ENCODE data around the genes TIFAB, CXCL14, KLHL3 and MYOT.

DNA sequence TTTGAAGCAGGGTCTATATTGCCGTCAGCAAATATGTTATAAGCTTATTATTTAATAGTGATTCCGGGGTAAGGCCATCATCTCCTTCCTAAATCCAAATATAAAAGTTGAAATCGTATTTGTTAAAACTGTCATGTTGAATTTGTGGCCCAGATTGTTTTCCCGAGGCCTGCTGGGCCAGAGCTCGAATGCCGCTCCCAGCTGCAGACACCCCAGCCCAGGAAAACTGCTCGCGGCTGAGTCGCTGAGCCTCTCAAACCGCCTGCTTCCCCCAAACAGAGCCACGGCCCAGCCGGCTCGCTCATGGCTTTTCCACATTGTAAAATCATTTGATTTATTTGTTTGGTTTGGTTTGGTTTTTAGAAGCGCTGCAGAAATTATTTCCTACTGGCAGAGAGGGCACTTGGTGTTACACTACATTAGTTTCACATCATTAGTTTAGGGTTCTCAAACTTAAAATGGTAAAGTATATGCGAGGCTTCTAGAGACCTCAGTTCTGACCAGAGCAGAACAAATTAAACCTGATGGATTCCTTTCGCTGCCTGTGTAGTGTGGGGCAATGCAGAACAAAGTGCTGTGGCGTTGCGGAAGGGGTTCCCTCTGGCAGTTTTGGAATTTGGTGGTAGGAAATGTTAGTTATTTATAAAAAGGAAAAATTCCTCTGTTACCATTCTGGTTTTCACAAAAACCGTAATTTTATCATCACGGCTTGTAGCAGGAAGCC lies 156.5 kb upstream of the PITX1 start:
- RRBS: no CpG with 5 or more reads among the region's 20 CpGs
CAGE:
- cytosol, long polyA plus RNA: no peak
- long polyA plus RNA: no peak
- nucleus, long polyA plus RNA: no peak

DNA sequence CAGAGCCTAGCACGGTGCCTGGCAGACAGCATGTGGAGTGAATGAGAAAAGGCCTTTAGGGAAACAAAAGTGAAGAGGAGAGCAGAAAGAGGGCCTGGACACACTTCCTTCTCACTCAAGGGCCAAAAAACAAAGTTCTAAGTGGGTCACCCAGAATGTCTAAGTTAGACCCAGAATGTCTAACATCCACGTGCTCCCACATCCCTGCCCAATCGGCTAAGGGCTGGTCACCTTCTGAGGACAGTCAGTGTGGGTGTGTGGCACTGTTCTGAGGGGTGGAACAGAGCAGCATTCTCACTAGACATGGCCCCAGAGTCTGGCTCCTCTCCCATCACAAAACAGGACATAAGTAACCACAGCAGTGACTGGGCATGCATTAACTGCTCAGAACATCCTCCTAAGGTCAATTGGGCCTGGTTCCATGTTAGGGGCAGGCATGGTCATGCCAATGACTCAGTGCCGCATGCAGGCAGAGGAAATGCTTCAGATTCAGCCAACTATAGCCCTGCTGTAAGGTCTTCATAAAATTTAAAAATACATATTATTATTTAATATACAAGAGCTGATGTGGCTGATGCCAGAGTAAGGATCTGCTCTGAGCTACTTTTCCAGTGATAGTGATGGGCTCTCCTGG lies 13.0 kb downstream of the MACROH2A1 start:
- RRBS: no CpG with 5 or more reads among the region's 4 CpGs
CAGE:
- cytosol, long polyA plus RNA: no peak
- long polyA plus RNA: no peak
- nucleus, long polyA plus RNA: no peak

GRCh38 chr5:135386970-135387353 lies 12.1 kb downstream of the MACROH2A1 start:
- RRBS: no CpG with 5 or more reads among the region's 1 CpG
CAGE:
- cytosol, long polyA plus RNA: no peak
- long polyA plus RNA: no peak
- nucleus, long polyA plus RNA: no peak

DNA sequence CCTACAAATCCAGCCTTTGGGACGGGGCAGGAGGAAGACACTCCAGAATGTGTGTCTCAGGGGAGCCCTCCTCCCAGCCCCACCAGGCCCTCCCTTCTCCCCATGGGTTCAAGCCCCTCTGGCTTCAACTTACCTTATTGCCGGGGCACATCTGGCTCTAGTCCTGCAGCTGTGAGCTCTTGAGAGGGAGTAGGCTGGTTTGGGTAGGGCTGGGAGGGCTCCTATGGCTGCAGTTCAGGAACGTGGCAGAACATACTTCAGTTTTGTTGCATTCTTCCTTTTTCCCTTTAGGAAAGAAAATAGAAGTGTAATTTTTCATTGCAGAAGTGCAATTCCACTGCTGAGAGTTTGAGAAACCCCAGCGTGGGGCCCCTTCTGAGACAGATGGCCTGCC lies at the start of gene TIFAB:
TIFAB (minus strand) TSS at position 276 of the 394 bp plus-strand sequence.
- RRBS: no CpG with 5 or more reads among the region's 4 CpGs
CAGE:
- cytosol, long polyA plus RNA: no peak
- long polyA plus RNA: no peak
- nucleus, long polyA plus RNA: no peak

DNA sequence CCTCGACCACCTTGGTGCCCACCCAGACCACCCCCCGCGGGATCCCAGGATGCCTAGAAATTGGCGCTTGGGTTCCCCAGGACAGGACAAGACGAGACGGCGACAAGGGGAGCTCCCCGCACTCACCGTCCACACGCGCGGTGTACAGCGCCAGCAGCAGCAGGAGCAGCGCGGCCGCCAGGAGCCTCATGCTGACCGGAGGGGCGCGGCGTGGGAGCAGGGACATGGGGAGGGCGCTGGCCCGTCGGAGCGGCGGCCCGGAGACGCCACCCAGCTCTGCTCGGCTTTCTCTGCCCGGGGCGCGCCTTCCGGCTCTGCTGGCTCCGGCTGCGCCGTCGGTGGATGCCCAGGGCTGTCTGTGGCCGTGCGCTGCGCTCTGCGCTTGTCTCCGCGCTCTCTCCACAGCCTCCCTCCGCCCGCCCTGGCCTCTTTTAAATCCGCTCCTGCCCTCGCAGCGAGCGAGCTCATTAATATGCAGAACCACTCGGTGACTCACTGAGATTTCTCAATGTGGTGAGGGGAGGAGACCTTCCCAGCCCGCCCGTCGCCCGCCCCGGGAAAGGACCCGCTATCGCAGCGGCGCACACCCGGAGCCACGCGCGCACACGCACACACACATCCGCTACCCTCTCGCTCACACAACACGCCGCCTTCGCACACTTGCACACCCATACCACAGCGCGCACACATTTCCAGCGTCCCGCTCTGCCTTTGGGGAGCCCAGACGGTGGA lies at the start of gene CXCL14:
CXCL14 (minus strand) TSS at position 403 of the 732 bp plus-strand sequence.
- RRBS: 3% methylated on average over 13 of the region's 73 CpGs
CAGE:
- cytosol, long polyA plus RNA: no peak
- long polyA plus RNA: no peak
- nucleus, long polyA plus RNA: no peak

- RRBS: no CpG with 5 or more reads among the region's 11 CpGs
CAGE:
- cytosol, long polyA plus RNA: no peak
- long polyA plus RNA: no peak
- nucleus, long polyA plus RNA: no peak
Measured at GRCh38 chr5:136070466-136071467, 42.0 kb downstream of the TGFBI start.

- RRBS: no CpG with 5 or more reads among the region's 3 CpGs
CAGE:
- cytosol, long polyA plus RNA: no peak
- long polyA plus RNA: no peak
- nucleus, long polyA plus RNA: no peak
Measured at GRCh38 chr5:137108913-137109320, 390.2 kb downstream of the SPOCK1 start.

DNA sequence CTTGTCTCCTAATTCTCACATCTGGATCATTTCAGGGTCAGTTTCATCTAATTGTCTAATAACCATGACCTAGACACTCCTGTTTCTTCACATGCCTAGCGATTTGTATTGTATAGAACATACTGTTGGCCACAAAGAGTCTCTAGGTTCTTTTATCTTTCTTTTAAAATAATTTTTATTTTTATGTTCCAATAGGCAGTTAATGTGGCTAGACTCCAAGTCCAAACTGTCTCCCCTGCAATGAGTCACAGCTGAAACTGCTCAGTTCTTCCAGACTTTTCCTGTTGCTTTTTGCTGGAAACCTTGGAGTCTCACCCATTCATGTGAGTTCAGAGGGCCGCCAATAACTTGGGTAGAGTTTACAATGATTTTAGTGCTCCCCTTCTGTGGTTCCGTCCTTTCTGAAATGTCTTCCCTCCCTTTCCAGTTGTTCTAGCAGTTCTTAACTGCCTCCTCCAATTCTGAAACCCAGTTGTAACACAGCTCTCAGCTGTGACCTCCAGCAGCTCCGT lies 198.7 kb downstream of the SPOCK1 start:
- RRBS: no CpG with 5 or more reads among the region's 4 CpGs
CAGE:
- cytosol, long polyA plus RNA: no peak
- long polyA plus RNA: no peak
- nucleus, long polyA plus RNA: no peak

DNA sequence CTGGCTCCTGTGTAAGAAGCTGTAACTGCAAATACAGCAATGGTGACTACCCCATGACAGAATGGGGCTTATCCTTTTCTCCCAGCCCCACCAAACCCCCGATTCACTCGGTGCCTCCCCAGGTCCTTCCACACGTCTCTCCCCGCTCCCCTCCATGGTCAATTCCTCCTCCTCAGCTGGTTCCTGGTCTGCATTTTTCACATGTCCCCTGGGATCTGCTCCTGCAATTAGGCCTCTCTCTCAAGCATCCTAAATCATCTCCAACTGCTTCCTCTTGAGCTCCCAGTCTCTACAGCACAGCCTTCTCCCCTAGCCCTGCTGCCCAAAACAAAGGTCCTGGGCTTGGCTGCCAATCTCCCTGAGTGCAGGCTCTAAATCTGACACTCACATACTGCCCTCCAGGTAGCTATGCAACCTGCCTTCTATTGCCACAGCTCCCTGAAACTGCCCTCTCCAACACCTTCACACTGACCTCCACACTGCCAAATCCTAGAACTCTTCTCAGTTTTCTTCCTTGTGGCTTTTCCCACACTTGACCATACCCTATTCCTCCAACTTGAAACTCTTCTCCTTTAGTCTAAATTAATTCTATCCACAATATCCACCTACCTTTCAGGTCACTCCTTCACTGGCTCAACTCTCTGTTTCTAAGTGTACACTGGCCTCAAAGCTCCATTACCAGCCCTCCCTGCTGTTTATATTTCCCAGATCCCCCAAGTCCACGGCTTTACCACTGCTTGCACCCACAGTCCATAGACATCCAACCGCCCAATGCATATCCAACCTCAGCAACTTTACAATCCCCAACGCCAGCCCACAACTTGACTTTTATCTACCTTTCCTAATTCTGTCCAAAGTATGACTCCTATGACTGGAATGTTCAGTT lies 107.4 kb downstream of the SPOCK1 start:
- RRBS: no CpG with 5 or more reads among the region's 7 CpGs
CAGE:
- cytosol, long polyA plus RNA: no peak
- long polyA plus RNA: no peak
- nucleus, long polyA plus RNA: no peak

GRCh38 chr5:137695817-137696486 lies 39.9 kb downstream of the KLHL3 start:
- RRBS: no CpG with 5 or more reads among the region's 4 CpGs
CAGE:
- cytosol, long polyA plus RNA: no peak
- long polyA plus RNA: no peak
- nucleus, long polyA plus RNA: no peak

GRCh38 chr5:137735221-137736458 lies at the start of gene KLHL3:
Gene KLHL3 (minus strand): TSS chr5:137736089.
- RRBS: no CpG with 5 or more reads among the region's 21 CpGs
CAGE:
- cytosol, long polyA plus RNA: no peak
- long polyA plus RNA: no peak
- nucleus, long polyA plus RNA: no peak

DNA sequence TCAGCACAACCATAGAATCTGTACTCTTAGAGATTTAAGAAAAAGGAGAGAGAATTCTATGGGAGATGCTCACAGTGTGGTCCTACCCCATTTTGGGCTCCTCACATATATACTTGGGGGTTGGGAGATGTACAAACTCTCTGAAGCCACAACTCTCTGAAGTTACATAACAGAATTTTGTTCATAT lies 48.4 kb upstream of the HNRNPA0 start:
CAGE:
- cytosol, long polyA plus RNA: no peak
- long polyA plus RNA: no peak
- nucleus, long polyA plus RNA: no peak

DNA sequence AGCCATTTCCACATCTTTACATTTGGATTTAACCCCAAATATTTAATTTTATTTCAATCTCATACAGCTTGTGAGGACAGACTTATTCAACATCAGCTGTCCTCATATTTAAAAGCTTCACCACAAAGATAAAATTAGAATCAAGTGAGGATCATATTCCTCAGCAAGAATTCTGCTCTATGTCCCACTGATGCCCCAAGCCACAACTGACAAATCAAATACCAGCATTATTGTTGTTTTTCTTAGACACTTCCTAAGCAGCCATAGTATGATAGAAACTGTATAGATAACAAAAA lies 30.0 kb upstream of the MYOT start:
CAGE:
- cytosol, long polyA plus RNA: no peak
- long polyA plus RNA: no peak
- nucleus, long polyA plus RNA: no peak

DNA sequence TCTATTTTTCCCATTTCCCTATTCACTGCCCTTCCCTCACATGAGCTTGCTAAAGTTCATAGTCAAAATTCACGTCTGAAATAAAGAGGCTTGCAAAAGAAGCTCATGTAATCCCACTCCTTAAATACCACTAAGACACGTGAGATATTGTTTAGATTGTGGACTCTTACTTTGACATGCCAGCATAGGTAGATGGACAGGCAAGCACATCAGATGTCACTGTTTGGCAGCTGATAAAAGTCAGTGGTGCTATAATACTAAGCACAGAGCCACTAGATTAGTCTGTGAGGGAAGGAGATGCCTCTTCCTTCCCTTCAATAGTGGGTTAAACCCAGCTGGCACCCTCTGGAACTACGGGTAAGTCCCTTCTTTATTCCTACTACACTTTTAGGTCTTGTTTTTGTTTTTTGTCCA lies at the start of gene MYOT:
MYOT (plus strand) TSS at position 264 of the 414 bp plus-strand sequence.
- RRBS: no CpG with 5 or more reads among the region's 3 CpGs
CAGE:
- cytosol, long polyA plus RNA: no peak
- long polyA plus RNA: no peak
- nucleus, long polyA plus RNA: no peak

DNA sequence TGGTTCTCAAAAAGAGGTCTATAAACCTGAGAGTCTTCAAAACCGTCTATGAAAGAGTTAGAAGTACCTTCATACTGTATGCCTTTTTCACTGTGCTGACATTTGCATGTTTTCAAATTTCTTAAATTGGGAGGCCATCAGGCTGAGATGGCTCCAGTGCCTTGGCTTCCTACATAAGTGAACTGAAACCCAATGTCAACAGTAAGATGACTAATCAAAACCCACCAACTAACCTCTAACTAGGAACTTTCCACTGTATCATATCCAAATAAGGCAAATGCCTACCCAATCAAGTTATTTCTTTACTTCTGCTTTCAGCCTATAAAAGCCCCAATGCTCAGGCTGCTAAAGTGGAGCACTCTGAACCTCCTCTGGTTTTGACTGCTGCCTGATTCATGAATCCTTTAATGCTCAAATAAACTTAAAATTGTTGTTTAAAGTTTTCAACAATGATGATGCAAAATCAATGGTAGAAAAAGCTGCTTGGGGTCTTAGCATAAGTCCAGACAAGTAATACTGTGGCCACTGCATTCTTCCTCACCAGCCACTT lies 35.0 kb downstream of the FAM13B start:
- RRBS: no CpG with 5 or more reads among the region's 1 CpG
CAGE:
- cytosol, long polyA plus RNA: no peak
- long polyA plus RNA: no peak
- nucleus, long polyA plus RNA: no peak

DNA sequence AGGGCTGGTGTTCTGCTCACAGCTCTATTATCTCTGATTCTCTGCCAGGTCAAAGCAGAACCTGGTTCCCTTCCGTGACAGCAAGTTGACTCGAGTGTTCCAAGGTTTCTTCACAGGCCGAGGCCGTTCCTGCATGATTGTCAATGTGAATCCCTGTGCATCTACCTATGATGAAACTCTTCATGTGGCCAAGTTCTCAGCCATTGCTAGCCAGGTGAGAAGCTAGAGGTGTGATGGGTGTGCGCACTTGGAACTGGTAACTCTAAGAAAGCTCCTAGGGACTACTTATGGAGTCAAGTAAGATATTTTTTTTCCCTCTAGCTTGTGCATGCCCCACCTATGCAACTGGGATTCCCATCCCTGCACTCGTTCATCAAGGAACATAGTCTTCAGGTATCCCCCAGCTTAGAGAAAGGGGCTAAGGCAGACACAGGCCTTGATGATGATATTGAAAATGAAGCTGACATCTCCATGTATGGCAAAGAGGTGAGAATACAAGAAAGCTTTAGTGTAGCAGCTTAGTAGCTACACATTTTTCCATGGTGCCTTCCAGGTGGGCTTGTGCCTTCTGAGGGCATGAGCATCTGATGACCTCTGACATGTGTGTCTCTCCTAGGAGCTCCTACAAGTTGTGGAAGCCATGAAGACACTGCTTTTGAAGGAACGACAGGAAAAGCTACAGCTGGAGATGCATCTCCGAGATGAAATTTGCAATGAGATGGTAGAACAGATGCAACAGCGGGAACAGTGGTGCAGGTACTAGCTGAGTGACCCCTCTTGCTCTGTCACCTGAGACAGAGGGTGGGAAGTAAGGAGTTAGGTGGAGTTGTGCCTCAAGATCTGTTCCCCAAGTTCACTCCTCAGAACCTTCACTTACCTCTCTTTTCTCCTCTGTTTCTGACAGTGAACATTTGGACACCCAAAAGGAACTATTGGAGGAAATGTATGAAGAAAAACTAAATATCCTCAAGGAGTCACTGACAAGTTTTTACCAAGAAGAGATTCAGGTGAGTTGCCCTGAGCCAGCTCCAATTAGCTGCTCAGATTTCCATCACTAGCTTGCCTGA lies 5.6 kb downstream of the KIF20A start:
- RRBS: no CpG with 5 or more reads among the region's 9 CpGs
CAGE:
- cytosol, long polyA plus RNA: no peak
- long polyA plus RNA: no peak
- nucleus, long polyA plus RNA: no peak

DNA sequence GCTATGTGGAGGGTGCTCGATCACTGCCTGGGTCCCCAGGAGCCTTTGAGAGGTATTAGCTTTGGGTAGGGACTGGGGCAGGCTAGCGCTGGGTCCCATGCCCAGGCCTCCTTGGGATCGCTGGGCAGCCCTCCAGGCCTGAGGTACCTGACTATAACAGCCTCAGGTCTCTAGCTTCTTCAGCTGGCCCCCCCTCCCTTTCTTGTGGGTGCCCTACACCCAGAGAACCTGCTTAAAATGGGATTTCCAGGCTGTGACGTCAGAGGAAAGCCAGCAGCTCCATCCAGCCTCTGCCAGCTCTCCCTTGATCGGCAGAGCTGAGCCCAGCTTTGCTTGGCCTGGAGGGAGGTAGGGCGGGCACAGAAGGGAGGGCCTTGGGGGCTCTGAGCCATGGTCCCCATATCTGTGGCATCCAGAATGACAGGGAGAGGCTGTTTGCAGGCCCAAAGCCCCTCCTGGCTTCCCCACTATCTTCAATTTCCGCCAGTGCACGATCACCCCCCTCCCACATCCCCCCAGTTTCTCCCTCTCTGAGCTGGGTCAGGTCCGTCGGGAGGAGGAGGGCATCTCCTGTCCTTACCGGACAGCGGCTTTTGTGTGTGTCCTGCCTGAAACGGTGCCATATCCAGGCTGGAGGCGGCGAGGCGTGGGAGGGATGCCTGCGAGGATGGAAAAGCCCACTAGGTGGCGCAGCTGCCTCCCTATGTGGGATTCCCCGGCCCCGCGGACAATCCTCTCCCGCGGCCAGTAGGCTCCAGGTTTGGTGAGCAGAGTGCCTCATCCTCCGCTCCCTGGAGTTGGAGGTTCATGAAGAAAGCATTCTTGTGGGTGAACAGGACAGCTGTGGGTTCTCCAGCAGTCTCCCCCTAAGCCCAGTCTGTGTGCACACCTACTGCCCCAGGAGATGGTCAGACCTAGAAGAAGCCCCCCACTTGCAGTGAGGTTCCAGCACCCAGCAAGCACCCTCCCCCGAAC lies 10.9 kb downstream of the REEP2 start:
- RRBS: no CpG with 5 or more reads among the region's 25 CpGs
CAGE:
- cytosol, long polyA plus RNA: no peak
- long polyA plus RNA: no peak
- nucleus, long polyA plus RNA: no peak

GRCh38 chr5:138543385-138544052 lies 483 bp upstream of the ETF1 start:
- RRBS: 2% methylated on average over 6 of the region's 44 CpGs
CAGE:
- cytosol, long polyA plus RNA: no peak
- long polyA plus RNA: no peak
- nucleus, long polyA plus RNA: no peak

- RRBS: 68% methylated on average over 2 of the region's 10 CpGs
CAGE:
- cytosol, long polyA plus RNA: no peak
- long polyA plus RNA: no peak
- nucleus, long polyA plus RNA: no peak
Measured at GRCh38 chr5:138963837-138964369, 88.8 kb upstream of the LRRTM2 start.

DNA sequence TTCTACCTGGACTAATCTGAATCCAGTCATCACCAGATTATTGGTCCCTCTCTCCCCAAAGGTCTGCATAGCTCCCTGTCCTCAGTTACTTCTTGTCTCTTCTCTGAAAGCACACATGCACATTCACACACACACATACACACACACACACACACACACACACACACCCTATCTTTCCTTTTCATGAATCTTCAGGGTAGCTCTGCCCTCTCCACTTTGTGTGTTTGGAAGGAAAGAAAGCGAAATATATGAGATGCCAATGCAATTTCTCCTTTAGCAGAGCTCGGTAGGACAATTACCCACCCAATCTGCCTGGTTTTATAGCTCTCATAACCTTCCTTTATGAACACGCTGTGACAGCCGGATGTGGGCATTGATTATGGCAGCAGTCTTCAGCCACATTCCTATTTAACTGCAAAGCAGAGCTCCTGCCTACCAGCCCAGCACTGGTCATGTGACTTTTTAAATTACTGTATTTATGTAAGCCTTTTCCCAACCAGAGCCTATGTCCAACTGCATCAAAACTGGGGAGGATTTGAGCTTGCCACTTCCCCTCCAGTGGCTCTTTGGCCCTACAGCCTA lies 21.0 kb upstream of the MATR3 start:
- RRBS: no CpG with 5 or more reads among the region's 4 CpGs
CAGE:
- cytosol, long polyA plus RNA: no peak
- long polyA plus RNA: no peak
- nucleus, long polyA plus RNA: no peak